Smooth muscle cell (in vitro differentiated cells): ENCODE data around the genes C4orf19 and RELL1.

DNA sequence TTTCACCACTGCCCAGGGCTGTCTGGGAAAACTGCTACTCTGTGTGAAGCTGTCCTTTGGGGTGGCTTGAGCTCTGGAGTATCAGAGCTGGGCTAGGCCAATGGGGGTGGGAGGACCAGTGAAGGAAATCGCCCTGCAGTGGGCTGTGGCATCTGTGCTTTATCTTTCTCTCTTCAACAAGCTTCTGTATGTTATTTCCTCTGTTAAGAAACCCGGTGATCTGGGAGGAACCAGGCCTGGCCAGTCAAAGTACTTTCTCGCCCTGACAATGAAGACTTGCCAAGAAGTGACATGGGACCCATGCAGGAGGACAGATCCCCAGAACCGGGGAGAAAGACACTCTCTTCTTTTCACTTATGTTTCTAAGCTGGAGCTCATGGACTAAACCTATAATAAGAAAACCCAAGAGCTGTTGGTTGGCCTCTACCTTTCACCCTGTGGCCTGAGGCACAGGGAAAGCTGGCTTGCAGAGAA is 87.5 kb downstream of the SMIM20 start:
- RAMPAGE, long total RNA = no peak

- RAMPAGE, long total RNA = no peak
Observed at GRCh38 chr4:26022007-26022836, 108.2 kb downstream of the SMIM20 start.

- RAMPAGE, long total RNA = no peak
Observed at GRCh38 chr4:26076196-26076445, 162.1 kb downstream of the SMIM20 start.

DNA sequence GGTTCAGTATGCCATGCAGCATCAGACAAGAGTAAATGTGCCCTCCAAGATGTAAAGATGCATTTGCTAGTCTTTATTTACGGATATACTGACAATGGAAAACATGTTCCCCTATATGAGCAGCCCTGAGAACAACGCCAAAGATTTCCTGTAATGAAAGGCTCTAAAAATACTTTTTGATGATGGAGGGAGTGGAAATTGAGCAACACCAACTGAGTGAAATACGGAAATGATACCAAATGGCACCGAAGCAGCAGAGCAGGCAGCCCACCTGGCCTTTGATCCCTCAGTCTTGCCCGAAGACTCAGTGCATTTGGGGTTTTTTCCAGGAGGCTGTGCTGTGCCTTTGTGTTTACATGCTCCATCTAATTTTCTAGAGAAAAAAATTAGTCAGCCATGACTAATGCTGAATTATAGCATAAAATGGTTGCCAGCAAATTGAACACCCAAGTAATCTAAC is 169.9 kb upstream of the RBPJ start:
- RAMPAGE, long total RNA = no peak

- RAMPAGE, long total RNA = no peak
Observed at GRCh38 chr4:26319460-26319907, 1.3 kb upstream of the RBPJ start.

GRCh38 chr4:26319908-26320108 is 1.0 kb upstream of the RBPJ start:
- RAMPAGE, long total RNA = no peak

DNA sequence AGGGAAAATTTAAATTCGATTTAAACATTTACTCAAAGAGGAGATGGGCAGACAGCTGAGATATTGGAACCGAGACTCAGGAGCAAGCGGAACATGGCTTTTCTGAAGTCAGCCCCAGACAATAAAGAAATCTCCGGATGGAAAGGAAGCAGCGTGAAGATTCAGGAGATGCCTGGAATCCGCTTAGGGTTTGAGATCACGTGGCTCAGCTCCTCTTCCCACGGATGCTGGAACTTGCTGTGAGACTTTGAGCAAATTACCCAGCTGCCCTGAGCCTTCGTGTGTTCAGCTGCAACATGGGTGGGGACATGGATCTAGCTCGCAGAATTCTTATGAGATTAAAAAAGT is 55.8 kb upstream of the STIM2 start:
- RAMPAGE, long total RNA = no peak

DNA sequence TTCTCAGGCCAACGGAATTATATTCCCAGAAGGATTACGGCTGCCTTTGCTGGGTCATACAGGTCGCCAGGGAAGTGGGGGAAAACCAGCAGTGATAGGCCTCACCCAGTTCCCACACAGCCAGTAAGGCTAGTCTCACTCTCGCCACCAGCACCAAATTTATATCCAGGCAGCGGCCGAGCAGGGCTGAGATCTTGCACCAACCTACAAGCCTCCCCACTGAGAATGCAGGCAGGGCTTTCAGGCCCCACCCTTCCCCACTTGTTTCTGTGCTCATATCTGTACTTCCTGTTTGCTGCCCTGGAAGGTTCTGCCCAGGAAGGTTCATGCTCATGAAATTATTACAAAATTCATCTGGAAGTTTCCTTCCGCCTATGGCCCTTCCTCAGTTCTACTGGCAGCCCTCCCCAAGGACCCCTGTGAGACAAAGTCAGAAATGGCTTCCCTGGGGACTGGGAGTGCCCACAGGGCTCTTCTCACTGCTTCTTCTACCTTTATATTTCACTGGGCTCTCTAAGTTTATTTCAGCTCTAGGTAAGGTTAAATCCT is 179.8 kb downstream of the STIM2 start:
- RAMPAGE, long total RNA = no peak

DNA sequence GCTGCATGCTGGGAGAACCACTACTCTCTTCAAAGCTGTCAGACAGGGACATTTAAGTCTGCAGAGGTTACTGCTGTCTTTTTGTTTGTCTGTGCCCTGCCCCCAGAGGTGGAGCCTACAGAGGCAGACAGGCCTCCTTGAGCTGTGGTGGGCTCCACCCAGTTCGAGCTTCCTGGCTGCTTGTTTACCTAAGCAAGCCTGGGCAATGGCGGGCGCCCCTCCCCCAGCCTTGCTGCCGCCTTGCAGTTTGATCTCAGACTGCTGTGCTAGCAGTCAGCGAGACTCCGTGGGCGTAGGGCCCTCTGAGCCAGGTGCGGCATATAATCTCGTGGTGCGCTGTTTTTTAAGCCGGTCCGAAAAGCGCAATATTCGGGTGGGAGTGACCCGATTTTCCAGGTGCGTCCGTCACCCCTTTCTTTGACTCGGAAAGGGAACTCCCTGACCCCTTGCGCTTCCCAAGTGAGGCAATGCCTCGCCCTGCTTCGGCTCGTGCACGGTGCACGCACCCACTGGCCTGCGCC is 215.0 kb downstream of the STIM2 start:
- RAMPAGE, long total RNA = no peak

- RAMPAGE, long total RNA = no peak
Observed at GRCh38 chr4:30411315-30411636, 308.9 kb upstream of the PCDH7 start.

DNA sequence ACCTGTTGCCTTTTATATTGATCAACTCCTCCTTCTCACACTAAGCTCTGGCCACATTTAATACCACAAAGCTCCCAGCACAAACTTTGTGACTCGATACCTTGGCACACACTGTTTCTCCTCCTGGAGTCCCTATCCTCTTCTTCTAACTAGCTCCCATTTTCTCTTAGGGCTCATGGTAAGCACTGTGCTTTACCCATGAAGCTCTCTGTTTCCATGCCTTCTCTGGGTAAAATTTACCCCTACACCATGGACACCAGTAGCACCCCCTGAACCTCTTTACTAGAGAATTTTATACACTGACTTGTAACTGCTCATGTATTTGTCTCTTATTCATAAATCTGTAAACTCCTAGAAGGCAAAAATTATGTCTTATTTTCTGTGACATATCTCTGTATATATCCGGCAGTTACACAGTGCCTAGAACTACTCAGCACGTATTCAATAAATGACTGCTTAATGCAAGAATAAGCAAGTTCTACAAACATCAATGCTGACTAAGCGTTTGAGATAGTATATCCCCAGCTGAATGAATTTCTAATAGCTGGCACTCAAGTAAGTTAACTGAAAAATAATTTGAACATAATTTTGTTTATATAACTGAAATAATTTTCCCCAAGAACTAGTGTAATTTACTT is 113.8 kb downstream of the ARAP2 start:
- RAMPAGE, long total RNA = no peak

DNA sequence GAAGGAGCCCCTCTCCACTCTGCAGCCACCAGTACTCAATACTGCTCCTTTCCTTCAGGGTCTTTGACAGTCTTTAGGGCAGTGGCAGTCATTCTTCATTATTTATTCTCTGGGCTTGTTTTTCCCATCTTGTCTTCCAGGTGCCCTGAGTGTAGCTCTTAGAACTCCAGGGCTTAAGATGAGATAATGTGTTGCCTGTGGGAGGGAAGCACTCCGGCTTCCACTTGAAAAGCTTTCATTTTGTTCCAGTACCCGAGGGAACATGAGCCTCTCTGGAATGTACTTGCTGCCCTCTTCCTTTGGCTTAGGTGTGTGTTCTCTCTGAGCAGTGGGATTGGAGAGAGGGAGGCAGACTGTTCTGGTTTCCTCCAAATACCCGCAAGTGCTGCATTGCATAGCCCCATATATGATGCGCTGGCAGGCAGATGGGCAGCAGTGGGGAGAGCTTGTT is 927 bp upstream of the DTHD1 start:
- RAMPAGE, long total RNA = no peak

DNA sequence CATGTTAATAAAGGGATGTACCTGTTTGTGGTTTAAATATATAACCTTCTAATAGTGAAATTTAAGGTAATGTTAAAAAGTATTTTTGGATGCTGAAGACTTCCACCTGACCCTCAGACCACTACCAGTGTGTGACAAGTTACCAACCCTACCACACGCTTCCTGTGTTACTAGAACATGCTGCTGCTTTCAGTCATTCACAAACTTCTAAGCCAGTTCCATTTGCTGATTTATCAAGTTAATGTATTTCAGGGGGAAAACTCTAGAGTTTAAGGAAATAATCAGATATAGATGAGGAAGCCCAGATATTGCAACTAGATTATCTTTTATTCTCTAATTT is 104.9 kb downstream of the DTHD1 start:
- RAMPAGE, long total RNA = no peak

DNA sequence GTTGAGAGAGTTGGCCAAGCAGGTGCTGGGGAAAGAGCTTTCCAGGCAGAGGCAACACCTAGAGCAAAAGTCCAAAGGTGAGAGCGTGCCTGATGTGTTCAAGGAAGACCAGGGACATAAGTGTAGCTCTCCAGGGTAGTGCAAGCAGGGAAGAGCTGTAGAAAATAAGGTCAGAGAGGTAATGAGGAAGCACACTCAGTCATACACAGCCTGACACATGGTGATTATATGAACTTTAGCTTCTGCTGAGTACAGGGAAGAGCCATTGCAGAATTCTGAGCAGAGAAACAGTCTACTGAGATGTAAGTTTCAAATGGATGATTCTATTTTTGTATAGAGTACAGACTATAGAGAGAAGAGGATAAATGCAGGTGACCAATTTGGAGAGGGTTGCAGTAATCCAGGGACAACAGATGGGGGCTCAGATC is 264.9 kb upstream of the NWD2 start:
- RAMPAGE, long total RNA = no peak

GRCh38 chr4:37002827-37003113 is 241.8 kb upstream of the NWD2 start:
- RAMPAGE, long total RNA = no peak

DNA sequence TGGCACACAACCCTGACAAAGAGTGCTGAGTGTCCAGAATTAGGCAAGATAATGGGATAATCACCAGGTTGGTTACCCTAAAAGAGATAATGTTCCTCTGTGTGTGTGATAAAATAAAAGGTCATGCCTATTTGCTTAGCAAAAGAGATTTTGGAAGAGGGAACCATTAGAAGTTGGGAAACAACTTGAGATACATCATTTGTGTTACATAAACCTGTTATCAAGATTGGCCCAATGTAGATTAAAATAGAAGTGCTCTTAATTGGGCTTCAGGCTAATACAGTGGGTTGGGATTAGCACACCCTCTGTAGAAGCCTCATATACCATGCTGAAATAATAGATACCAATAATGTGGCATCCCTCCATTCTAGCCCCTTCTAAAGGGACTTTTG is 26.5 kb upstream of the C4orf19 start:
- RAMPAGE, long total RNA = no peak

DNA sequence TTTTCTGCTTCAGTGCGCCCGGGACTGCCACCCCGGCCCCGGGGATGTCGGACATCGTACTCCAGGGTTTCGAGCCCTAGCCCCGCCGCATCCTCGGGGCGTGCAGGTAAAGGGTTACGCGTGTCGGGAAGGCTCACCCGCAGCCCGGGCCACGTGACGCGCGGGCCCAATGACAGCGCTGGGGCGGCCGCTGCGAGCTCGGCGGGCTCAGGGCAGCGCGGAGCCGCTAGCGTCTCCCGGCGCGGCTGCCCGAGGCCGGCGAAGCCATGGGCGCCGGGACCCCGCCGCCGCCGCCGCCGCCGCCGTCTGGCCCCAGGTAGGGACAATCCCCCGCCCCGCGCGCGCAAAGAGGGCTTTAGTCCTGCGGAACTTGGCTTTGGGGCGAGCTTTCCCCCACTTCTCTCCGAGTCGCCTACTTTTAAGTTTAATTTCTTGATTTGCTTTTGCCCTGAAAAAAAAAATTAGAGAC is at the start of gene C4orf19:
TSS of gene C4orf19 (plus strand) at position 201 of the 469 bp plus-strand sequence.
- RAMPAGE, long total RNA = no peak

DNA sequence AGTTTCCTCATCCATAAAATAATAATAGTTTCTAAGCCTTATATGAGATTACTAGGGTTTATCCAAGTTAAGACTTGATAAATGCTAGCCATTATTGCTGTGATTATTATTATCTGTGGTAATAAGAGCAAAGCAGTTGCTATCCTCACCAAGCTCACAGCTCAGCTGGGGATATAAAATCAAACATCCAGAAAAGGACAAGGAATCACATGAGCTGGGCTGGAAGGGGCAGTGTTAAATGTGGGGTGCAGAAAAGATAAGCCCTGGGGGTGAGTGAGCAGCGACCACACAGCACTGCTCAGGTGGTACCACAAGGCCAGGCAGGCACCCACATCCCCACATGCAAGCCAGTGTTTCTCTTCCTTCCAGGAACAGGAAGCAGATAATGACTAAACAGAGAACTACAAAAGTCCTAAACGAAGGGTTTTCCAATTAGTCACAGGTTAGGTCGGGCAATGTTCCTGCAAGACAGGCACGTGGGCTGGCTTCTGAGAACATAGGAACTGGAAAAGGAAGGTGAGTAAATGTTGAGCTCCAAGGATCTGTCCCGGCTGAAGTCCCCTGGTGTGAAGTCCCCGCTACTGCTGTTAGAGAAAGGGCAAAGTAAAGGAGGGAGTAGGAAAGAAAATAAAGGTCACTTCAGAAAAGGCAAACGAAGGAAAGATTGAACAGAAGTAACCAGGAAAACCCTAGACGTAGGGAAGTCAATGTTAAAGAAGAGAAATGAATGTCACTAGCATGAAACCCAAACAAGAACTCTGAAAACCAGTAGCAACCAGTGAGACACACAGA is 19.5 kb downstream of the RELL1 start:
- RAMPAGE, long total RNA = no peak

DNA sequence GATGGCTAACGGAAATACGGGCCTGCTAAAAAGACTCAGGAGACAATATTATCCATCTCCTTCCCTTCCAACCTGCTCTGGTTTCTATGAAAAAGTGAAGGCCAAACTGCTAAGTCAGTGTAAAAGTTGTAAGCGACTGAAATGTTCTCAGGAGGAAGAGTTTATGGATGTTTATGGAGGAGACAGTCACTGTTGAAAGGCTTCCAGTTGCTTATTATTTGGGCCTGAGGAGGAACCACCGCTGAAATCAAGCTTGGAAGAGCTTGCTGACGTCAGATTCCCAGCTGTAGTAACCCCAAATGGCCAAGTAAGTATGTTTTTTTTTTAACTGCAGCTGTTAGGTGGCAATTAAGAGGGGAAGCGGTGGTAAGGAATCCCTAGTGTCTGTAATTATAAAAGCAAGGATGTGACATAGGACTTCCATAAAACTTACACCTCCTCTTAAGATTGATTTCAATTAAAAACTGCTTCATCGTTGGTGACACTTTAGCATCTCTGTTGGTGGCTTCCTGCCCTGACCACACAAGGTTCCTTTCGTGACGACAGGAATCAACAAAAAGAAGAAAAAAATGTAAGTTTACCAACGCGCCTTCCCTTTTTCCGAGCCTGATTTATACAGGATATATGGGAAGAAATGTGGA is 1.0 kb downstream of the RELL1 start:
- RAMPAGE, long total RNA = no peak

DNA sequence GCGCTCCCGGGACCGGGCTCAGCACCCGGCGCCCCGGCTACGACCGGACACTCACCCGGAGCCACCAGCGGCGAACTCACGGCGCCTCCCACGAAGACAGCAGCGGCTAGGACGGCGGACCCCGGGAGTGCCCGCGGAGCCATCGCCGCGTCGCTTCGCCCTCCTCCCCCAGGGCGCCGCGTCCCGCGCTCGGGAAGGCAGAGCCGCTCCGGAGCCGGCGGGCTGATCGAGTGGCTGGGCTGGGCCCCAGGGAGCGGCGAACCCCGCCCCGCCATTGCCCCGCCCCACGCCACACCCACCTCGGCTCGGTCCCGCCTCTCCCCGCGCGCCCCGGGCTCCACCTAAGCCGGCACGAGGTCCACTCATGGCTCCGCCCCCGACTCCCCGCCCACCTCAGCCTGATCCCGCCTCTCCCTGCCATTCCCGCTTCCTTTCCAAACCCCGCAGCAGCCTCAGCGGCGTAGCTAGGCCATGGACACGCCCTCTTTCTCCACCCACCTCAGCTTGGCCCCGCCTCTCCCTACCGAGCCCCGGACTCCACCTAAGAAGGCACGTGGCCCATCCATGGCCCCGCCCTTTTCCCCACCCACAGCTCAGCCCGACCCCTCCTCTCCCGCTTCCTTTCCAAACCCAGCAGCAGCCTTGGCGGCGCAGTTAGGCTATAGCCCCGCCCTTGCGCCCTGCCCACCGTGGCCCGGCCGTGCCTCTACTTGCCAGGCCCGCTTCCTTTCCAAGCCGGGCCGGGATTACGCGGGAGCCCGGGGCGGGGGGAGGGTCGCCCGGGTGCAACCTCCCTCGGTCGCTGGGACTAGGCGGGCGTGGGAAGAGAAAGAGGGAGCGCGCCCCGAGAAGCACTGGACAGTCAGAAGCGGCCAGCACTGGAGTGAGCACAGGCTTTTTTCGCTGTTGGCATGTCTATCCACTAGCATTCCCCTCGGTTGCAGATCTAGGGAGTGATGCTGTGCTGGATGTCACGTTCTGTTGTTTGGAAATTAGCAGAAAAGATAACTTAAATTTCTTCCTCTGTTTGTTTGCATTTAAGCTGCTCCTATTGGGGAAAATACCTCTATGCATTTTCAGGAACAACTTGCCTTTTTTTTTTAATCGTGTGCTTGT is at the start of gene RELL1:
TSS of gene RELL1 (minus strand) at position 232 of the 1,116 bp plus-strand sequence.
- RAMPAGE, long total RNA = start-site peak on the minus strand centred at position 203 of the sequence, 68 bp wide, 439 and 187 reads in 2 replicates